CD14-positive monocyte (primary cell): ENCODE measurements around the genes NPIPA8 and ITPRIPL2.

GRCh38 chr16:16086670-16087391 lies 136.5 kb downstream of the ABCC6 start:
- CAGE, long polyA plus RNA: no peak

DNA sequence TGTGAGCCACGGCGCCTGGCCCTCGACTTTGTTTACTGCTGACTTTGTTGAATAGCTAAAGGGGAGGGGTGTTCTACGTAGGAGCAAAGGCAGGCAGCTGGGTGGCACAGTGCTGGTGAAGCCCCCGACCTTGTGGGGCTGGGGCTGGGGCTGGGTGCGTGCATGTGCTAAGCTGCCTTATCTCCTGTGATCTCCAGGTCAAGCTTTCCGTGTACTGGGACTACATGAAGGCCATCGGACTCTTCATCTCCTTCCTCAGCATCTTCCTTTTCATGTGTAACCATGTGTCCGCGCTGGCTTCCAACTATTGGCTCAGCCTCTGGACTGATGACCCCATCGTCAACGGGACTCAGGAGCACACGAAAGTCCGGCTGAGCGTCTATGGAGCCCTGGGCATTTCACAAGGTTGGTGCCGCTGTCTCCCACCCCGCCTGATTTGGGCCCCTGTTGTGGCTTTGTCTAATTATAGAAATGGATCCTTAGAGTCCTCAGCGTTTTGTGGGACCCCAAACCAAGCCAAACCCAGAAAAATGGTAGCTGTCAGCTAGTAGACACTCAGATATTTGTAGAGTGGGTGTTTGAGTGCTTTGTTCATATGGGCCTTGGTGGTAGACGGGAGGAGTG lies 112.0 kb downstream of the ABCC6 start:
- CAGE, long polyA plus RNA: no peak

GRCh38 chr16:16136309-16136821 lies 86.9 kb downstream of the ABCC6 start:
- CAGE, long polyA plus RNA: no peak

DNA sequence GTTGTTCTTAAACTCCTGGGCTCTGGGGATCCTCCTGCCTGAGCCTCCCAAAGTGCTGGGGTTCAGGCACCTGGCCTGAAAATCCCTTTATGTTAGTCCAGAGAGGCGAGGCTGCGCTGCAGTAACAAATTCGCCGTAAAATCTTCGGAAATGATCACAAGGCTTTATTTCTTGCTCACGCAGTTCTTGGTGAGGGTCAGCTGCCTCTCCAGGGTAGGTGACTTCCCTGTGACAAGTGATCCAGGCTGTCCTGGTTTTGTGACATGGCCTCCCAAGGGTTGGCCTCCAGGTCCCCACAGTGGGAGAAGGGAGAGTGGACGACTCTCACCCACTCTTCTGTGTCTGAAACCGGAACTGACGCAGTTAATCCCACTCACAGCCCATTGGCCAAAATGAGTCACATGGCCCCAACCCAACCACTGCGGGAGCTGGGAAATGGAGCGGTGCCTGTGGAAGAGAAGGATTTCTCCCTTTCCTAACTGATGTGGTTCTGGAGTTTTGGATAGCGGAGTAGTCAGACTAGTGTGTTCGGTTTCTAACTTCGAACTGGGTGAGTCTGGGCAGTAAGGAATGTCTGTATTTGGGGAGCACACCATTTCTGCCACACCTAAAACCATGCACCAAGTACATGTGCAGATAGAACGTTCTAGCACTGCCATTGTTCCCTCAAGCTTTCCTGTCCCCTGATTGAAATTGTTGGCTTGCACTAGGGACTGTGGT lies 79.4 kb downstream of the ABCC6 start:
- CAGE, long polyA plus RNA: no peak

DNA sequence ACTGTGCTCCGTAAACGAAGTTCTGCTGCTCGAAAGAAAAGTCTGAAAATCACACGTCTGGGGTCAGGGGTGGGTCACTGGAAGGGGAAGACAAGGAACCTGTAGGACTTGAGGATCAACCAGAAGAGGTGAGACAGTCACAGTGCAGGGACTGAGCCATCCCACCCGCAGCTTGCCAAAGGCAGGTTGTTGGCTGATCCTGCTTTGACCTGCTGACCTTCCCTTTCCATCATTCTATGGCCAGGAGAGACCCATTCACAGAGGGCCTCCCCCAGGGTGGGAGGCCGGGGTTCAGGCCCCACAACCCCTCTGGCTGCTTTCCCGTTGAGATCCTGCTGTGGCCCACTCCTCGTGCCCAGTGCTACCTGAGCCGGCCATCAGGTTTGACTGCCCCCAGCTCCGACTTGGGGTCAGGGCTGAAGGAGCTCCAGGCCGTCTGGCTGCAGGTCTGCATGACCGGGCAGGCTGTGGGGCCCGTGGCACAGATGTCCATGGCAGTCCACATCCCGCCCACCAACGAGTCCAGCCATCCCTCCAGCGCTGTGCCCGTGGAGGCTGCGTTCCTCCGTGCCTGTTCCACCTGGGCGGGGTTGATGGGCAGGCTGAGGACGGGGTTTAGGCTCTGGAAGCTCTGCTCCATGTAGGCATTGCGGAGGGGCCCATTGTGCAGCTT lies 362.3 kb downstream of the XYLT1 start:
- CAGE, long polyA plus RNA: no peak

- CAGE, long polyA plus RNA: no peak
Observed at GRCh38 chr16:17187845-17188699, 282.7 kb downstream of the XYLT1 start.

DNA sequence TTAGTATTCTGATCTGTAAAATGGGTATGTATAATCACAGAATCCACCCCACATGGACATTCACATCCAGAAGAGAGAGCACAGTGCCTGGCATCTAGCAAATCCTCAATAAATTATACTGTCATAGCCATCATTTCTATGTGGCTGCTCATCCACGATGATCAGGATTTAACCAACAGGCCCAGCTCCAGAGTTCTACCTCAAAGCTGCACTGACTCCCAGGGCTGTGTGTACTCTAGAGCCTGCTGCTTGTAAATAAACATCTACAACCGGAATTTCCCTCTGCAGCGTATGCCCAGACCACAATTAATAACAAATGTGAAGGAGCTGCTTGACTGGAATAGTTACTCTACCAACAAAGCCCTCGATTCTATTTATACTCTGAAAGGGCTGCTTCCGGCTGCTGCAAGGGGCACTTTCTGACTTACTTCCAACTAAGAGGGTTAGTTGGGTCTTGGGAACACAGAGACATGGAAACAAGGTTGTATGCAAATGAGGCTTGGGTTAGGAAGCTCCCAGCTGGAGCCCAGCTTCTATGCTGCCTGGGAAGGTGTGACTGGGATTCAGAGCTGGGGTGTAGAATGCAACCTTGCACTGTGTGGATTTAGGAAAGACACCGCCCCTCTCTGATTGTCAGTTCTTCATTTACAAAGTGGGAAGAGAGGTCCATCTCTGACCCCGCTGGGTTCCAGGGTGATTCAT lies 265.1 kb downstream of the XYLT1 start:
- CAGE, long polyA plus RNA: no peak

DNA sequence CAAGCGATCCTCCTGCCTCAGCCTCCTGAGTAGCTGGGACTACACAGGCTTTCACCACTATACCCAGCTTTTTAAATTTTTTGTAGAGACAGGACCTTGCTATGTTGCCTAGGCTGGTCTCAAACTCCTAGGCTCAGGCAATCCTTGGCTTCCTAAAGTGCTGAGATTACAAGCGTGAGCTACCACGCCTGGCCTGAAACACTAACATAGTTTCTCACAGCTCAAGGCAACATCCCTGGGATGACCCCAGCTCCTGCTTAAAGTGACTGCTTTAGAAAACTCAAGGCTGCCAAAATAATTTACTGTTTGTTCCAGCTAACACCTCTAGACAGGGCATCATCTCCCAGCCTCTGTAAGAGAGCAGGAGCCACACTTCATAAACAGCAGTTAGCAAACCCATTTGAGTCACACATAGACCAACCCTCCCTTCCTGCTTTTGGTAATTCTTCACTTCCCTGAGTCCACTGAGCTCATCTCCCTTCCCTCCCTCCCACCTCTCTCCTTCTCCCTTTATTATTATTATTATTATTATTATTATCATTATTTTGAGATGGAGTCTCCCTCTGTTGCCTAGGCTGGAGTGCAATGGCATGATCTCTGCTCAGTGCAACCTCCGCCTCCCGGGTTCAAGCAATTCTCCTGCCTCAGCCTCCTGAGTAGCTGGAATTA lies 201.3 kb downstream of the XYLT1 start:
- CAGE, long polyA plus RNA: no peak

DNA sequence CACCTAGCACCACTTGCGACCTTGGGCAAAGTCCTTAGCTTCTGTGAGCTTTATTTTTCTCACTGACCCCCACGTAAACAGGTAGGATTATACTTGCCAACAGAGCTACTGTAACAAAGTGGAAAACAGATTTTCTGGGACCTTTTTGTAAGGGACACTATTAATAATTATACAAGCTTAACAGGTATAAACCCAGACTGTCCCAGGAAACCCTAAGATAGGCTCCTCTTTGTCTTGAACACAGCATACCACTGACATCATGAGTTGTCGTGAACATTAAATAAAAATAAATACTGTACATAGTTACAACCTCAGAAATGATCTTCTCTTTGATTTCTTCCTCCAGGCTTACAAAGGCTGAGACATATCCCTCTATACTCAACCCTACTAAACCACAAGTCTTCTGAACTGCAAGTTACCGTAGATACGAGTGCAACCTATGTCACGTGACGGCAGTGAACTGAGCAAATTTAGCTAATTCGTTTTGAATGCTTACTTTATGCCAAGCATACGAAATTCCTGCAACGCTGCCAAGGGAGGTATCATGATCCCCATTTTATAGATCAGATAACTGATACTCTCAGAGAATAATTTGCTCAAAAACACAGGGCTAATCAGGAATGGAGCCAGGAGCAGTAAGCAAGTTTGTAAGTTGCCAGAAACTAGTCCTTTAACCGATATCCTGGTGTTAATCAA lies 106.5 kb downstream of the XYLT1 start:
- CAGE, long polyA plus RNA: no peak

DNA sequence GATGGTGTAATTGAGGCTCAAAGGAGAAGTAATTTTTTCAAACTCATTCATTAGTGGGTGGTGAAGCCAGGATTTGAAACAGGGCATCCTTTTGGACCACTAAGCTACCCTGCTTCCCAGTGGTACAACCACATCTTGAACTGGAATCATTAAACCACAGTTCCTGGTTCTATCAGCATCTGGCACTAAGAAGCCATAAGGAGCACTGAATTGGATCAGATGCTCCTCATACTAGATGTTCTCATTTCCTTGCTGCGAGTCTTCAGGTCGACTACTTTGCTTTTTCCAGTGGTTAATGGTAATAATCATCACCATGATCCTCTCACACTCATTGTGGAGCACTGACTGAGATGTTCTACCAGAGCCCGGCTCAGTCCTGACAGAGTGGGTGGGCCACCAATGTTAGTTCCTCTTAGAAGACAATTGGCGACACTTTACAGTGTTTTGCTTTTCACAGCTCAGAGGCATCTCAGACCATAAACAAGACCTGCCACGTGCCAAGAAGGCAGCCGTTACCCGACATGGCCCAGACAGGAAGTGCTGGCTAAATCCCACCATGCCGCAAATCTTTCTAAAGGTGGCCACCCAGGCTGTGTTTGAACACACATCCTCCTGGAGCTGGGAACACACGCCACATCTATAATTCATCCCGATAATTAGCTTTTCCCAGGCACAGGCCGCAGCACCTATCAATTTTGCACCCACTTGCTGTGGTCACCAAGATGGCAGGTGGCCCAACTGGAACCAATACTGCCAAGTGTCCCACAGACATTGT lies 103.8 kb downstream of the XYLT1 start:
- CAGE, long polyA plus RNA: no peak

GRCh38 chr16:17396770-17397428 lies 73.9 kb downstream of the XYLT1 start:
- CAGE, long polyA plus RNA: no peak

DNA sequence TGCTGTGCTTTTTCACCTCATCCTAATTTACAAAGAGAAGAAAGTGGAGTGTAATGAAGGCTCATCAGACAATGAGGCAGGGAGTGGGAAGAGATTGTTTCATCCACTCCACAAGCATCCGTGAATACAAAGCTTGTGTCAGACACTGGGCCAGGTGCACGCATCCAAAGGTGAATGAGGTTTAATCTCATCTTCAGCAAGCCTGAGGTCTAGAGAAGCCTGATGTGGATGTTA lies 1.2 kb upstream of the XYLT1 start:
- CAGE, long polyA plus RNA: no peak

DNA sequence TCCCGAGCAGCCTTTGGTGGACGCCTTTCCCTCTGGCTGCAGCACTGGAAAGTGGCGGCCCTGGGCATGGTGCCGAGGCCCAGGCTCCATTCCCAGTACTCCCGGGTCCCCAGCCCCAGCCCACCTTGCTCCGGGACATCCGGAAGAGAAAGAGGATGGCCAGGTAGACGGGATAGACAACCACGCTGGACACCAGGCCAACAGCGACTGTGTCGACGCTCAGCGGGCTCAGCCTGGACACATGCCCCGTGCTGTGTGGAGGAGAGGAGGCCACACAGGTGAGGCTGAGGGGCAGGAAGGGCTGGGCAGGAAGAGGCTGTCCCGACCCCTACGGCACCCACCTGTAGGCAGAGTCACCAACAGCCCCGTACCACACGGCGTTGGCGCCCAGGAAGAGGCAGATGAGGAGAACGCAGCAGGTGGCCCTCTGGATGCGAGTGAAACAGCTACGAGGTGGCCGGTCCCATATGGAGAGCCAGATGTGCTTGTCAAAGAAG lies at the start of gene NPIPA8:
Gene NPIPA8, minus strand, starts transcription at position 227 of the 497 bp plus-strand sequence.
- CAGE, long polyA plus RNA: no peak

GRCh38 chr16:18794539-18794759 lies 4.3 kb upstream of the RPS15A start:
- CAGE, long polyA plus RNA: no peak

- CAGE, long polyA plus RNA: no peak
Observed at GRCh38 chr16:18858025-18858370, 56.6 kb upstream of the ARL6IP1 start.

DNA sequence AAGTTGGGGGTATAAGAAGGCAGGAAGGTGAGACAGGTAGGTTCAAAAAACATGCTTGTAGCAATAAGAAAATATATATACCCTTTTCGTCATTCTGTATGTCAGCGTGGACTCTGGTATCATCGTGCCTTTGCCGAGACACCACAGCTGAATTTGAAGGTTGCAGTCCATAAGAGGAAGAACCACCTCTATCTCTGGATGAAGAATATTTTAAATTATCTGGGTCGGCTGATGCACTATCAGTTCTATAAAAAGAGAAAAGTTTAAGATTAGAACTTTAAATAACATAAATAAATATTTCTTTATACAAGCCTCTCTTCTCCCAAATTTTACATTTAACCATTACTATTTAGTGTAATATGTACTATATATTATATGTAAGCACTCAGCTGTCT lies 29.5 kb downstream of the SMG1 start:
- CAGE, long polyA plus RNA: no peak

DNA sequence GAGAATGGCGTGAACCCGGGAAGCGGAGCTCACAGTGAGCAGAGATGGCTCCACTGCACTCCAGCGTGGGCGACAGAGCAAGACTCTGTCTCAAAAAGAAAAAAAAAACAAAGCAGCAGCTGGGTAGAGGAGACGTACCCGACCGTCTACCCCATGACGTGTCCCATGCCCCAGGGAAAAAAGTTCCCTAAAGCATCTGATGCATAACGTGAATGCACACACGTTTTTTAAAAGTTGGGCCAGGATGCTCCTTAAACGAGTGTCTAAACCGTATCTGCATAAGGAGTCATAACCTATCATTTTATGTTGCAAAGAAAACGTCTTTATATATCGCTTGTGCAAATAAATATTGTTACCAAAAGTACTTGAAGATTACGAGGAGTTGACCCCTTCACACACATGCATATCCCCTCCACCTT lies 1.5 kb upstream of the SMG1 start:
- CAGE, long polyA plus RNA: no peak

GRCh38 chr16:19113428-19114317 lies at the start of gene ITPRIPL2:
TSS of gene ITPRIPL2 (plus strand) at chr16:19113964.
- CAGE, long polyA plus RNA: no peak

DNA sequence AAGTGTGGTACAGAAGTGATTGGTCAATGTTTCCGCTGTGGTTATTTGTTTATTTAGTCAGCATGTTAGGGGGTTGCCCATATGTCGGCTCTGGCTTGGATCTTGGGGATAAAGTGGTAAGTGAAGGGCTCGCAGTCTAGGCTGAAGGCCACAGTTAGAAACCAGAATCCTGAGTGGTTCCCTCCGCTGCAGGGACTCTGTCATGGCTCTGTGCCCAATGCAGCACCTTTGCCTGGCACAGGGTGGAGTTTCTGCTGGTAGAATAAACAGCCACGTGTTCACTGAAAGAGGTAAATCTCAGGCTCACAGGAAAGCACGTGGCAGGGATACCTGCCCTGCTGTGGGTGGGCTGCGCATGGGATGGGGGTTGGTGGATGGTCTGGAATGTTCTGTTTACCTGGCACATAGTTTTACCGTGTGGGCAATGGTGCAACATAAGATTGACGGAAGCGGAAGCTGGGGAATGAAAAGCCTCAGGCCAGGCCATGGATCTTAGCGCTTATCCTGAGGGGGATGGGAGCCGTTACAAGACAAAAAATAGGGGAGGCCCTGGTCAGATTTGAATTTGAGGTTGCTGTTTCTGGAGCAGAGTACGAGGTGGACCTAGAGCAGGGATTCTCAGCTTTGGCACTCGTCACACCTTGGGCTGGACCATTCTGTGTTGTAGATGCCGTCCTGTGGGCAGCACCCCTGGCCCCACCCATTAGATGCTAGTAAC lies 35.6 kb downstream of the SYT17 start:
- CAGE, long polyA plus RNA: no peak

- CAGE, long polyA plus RNA: no peak
Observed at GRCh38 chr16:19284088-19284685, 1.3 kb upstream of the CLEC19A start.